Neural progenitor cell (in vitro differentiated cells): Measurements from ENCODE around the gene SLC22A31.

GRCh38 chr16:88808139-88808412 is 3.7 kb downstream of the APRT start:
- RAMPAGE, long total RNA, result no peak

DNA sequence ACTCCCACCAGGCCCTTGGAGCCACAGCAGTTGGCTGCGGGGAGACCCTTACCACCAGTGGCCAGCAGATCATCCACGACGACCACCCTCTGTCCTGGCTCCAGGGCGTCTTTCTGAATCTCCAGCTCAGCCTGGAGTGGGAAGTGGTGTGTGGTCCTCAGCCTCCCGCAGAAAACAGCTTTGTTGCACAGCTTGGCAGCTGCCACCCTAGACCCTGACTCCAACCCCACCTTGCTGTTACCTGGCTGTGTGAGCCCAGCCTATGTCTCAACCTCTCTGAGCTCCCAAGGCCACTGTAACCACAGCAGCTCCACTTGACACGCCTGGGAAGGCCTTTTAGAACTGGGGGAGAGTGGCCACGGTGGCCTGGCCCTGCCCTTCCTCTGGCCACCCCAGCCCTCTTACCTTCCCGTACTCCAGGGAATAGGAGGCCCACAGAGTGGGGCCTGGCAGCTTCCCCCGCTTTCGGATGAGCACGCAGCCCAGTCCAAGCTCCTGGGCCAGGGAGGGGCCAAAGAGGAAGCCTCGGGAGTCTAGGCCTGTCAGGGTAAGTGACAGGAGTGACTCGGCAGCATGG is 1.6 kb downstream of the APRT start:
- RAMPAGE, long total RNA, result no peak

GRCh38 chr16:88854482-88855102 is 2.2 kb downstream of the GALNS start:
- RAMPAGE, long total RNA, result no peak

DNA sequence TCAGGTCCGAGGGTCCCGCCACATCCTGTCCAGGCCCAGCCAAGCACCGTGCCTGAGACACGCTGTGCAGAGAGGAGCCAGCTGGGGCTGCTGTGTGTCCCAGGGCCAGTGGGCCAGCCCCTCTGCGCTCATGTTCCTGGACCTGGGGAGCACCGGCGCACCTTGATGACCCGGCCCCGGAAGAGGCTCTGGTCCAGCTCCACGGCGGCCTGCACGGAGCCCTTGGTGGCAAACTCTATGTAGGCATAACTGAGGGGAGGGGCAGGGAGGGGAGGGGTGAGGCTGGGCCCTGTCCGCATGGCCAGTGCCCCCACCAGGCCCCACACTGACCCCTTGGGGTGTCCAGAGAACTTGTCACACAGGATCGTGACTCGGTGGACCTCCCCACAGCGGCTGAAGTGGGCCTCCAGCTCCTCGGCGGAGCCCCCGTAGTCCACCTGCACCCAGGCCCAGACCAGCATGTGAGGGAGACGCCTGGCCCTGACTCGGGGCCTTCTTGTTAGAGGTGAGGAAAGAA is 1.7 kb downstream of the PABPN1L start:
- RAMPAGE, long total RNA, result no peak

GRCh38 chr16:88869326-88870187 is 3.1 kb upstream of the PABPN1L start:
- RAMPAGE, long total RNA, result no peak

DNA sequence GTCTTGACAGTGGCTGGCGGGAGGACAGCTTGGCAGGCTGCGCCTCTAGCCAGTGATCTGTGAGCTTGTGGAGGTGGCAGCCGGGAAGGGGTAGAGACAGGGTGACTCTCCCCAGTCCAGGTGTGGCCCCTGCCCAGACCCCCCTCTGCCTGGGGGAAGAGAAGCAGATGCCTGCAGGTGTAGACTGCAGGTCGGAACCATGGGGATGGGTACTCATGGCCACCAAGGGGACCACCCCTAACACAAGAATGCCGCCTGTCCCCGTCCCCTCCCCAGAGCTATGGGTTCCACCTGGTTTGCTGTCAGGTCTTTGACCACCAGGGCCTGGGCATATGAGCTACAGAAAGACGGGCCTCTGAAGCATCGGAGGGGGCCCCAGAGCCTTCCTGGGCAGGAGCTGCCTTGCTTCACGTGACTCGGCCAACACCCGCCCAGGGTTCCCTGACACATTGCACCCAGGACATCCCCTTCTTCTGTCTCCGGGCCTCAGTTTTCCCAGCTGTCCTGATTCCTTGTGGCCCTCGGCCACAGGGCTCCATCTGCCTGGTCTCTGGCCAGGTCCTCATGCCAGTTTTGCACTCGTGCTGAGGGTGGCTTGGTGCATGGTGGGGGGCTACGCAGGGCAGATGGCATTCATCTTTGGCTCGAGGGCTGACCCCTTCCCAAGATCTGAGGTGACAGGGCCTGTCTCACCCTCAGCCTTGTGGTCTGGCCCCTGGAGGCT is 7.0 kb upstream of the PABPN1L start:
- RAMPAGE, long total RNA, result no peak

DNA sequence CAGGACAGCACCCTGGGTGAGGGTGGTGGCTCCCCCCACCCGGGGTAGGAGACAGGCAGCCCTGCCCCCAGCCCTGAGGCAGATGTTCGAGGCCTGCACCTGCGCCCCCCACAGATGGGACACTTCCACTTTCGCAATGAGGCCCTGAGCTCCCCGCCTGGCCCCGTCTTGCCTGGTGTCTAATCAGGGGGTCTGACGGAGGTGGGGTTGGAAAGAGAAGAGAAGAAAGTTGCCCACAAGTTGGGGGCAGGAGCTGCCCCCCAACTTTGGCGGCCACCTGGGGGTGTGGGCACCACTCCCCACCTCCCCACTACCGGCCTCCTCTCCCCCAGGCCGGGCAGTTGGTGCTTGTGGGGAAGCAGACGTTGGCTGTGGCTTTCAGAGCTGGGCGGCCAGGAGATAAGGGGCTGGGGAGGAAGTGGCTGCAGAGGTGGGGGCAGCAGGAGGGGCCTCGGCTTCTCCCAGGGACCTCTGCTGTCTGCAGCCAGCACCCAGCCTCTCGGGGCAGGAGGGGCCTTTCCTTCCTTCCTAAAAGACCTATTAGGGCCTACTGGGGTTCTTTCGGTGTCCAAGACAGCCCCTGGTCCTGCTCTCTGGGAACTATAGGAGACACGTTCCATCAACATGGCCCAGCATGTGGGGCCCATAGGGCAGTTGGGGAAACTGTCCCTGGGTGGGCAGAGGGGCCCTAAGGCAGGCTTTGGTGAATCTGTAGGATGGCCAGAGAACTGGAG is 1.9 kb upstream of the CBFA2T3 start:
- RAMPAGE, long total RNA, result no peak

DNA sequence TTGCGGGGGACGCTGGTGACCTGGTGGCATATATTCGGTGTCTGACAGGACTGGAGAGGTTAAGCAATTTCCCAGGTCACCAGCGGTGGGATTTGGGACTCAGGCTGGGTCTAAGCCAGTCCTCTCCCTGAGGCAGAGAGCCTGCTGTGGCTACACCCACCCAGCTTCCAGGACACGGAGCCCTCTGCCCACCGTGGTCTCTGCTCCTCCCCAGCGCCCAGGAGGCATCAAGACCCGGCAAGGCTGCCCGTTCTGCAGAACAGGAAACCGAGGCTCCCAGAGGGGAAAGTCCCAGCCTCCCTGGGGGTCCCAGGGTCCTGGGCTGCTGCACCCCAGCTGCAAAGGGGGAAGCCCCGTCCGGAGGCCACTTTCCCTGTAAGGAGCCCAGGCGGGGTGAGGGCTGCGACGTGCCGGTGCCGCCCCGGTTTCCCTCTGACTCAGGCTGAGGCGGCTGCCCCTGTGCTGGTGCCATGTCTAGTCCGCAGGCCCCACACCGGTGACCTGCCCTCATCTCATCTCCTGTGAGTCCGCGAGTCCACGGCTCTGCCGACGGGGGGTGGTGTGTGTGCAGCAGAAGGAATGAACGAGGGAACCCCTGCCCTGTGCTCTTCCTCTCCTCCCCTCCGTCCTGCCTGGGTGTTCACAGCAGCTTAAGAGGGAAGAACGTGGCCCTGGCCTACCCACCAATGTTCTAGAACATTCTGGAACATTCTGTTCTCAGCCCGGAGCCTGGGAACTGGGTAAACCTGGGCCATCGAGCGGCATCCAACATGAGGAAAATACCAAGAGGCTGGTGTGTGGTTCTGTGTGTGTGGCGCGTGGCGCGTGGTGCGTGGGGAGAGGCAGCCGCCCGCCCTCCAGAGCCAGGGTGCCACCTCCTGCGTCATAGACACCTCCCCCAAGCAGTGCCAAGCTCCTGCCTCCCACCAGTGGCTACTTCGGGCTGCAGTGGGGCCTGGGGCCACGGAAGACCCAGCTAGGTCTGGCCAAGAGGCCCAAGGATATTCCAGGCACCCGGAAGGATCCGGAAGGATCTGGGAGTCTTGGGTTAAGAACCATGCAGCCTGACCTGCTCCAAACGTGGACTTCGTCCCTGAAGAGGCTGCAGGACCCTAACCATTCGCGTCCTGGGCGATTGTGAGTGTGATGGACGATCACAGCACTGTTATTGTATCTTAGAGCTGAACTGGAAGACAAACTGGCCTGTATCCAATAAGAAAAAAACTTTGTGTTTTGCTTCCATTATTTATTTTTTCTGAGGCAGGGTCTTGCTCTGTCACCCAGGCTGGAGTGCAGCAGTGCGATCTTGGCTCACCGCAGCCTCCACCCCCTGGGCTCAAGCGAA is 7.1 kb upstream of the CBFA2T3 start:
- RAMPAGE, long total RNA, result no peak

DNA sequence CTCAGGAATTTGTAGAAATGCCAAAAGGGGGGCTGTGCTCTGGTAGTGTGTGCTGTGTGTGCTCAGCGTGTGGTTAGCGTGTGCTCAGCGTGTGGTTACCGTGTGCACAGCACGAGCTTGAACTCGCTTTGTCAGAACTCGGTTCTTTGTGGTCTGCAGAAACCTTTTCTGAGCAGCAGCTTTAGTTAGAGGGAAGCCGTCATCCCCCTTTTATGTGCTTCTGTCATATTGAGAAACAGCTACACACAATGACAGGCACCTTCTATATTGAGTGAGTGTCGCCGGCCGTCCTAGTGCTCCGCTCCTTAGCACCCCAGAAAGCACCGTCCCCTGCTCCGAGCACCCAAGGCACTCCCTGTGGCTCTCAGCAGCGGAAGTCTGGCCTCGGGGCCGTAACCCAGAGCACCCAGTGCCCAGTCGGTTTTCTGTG is 3.5 kb downstream of the ACSF3 start:
- RAMPAGE, long total RNA, result no peak

- RAMPAGE, long total RNA, result no peak
Measured at GRCh38 chr16:89118307-89118967, 24.8 kb downstream of the ACSF3 start.

GRCh38 chr16:89199814-89200587 is at the start of gene SLC22A31:
Gene SLC22A31, minus strand, starts transcription at chr16:89200537.
- RAMPAGE, long total RNA, result no peak

GRCh38 chr16:89284261-89285075 is 67.0 kb downstream of the ZNF778 start:
- RAMPAGE, long total RNA, result no peak

GRCh38 chr16:89299213-89299967 is 81.9 kb downstream of the ZNF778 start:
- RAMPAGE, long total RNA, result no peak

- RAMPAGE, long total RNA, result no peak
Measured at GRCh38 chr16:89322064-89322682, 104.7 kb downstream of the ZNF778 start.

DNA sequence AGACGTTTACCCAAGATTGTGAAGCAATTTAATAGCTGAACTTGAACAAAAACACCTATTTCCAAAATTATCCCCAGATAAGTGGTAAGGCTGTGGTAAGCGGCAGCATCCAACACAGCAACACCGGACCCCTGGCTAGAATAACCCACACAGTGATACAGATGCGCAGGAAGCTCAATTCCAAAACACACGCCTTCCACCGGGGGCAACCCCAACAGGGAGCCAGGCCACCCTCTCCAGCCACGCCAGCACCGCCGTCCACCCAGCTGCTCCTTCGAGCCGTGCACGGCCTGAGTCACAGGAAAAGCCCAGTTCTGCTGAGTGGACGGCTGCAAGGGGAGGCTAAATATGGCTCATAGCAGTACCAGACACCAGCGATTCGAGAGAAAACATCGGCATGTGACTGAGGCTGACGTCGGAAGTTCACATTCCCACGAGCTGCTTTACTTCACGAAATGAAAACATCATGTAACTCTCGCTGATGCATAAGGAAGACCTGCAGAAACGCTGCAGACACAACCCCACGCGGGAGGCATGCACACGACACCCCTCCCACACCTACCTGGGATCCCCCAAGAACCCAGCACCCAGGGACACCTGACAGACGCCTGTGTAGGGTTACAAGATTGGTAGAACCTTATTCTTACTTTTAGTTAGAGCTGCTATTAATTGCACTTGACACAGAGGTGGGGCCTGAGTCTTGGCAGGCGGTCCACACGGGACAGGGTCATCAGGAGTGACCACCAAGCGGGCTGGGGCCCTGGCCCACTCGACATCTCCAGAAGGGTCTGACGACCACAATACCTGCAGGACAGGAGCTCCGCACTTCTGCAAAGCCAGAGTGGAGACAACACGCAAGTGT is 116.9 kb downstream of the ANKRD11 start:
- RAMPAGE, long total RNA, result no peak

GRCh38 chr16:89407198-89408441 is 82.7 kb downstream of the ANKRD11 start:
- RAMPAGE, long total RNA, result no peak

DNA sequence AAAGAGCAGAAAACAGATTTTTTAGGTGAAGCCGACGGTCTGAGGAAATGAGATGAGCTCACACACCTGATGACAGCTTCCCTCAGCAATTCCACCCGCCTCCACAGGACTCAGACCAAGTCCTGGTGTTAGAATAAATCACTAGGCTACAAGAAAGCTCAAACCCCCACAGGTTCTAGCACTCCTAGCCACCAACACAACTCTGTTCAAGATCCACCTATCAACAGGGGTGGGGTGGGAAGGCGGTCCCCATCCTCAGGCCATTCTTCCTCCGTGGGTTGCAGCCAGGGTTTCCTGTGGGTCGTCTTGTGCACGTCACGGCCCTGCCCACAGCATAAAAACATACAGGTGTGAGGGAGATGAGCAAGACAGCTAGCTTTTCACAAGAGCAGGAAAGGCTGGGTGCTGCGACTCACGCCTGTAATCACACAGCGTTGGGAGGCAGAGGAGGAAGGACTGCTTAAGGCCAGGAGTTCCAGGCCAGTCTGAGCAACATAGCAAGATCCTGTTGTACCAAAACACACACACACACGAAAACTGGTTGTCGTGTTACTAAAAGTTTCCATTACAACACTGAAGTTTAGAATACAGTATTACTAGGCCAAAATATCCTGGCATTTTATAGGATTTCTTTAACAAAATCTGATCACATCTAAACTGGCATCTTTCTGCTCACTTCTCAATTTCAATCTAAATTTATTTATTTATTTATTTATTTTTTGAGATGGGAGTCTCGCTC is 81.1 kb downstream of the ANKRD11 start:
- RAMPAGE, long total RNA, result no peak

DNA sequence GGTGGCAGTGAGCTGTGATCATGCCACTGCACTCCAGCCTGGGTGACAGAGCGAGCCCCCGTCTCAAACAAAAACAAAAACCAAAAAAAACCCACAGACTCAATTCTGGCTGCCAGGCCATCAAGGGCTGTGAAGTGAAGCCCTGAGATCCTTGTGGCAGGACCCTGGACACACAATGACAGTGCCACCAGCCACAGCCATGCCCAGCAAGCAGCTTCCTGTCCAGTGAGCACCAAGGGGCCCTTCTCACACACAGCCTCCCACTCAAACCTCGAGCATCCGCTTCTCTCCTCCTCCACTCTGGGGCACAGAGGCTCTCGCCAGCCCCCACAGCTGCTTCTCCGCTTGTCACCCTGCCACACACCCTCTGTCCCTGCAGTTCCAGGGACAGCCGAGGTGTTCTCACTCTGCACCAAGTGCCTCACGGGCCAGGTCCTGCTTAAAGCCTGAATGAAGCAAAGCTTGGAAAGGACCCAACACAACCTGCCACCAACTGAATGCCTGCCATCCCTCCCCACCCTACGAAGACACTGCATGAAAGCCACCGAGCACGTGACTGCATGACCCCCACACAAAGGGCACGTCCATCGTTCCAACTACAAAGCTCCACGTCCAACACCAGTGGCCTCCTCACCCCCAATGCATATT is 43.7 kb downstream of the ANKRD11 start:
- RAMPAGE, long total RNA, result no peak

DNA sequence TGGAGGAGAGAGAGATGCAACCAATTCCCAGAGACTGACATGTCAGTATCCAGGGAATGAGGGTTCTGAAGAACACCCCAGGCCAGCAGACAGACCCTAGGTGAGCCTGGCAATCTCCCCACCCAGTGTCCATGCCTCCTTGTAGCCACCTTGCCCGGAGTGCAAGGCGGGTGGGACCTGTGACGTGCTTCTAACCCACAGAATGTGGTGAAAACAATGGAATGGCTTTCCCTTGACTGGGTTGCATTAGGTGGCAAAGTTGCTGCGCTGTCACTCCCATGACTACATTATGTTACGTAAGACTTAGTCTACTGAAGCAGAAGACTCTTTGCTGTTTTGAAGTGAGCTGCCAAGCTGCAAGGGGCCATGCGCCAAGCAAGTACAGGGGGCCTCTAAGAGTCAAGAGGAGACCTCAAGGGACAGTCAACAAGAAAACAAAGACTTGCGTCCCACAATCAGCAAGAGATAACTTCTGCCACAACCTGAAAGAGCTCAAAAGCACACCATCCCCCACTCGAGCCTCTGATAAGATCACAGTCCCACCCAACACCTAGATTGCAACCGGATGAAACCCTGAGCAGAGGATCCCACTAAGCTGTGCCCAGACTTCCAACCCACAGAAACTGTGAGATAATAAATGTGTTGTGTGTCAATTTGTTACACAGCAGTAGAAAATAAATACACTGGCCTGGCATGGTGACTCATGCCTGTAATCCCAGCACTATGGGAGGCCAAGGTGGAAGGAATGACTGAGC is 16.5 kb downstream of the ANKRD11 start:
- RAMPAGE, long total RNA, result no peak

DNA sequence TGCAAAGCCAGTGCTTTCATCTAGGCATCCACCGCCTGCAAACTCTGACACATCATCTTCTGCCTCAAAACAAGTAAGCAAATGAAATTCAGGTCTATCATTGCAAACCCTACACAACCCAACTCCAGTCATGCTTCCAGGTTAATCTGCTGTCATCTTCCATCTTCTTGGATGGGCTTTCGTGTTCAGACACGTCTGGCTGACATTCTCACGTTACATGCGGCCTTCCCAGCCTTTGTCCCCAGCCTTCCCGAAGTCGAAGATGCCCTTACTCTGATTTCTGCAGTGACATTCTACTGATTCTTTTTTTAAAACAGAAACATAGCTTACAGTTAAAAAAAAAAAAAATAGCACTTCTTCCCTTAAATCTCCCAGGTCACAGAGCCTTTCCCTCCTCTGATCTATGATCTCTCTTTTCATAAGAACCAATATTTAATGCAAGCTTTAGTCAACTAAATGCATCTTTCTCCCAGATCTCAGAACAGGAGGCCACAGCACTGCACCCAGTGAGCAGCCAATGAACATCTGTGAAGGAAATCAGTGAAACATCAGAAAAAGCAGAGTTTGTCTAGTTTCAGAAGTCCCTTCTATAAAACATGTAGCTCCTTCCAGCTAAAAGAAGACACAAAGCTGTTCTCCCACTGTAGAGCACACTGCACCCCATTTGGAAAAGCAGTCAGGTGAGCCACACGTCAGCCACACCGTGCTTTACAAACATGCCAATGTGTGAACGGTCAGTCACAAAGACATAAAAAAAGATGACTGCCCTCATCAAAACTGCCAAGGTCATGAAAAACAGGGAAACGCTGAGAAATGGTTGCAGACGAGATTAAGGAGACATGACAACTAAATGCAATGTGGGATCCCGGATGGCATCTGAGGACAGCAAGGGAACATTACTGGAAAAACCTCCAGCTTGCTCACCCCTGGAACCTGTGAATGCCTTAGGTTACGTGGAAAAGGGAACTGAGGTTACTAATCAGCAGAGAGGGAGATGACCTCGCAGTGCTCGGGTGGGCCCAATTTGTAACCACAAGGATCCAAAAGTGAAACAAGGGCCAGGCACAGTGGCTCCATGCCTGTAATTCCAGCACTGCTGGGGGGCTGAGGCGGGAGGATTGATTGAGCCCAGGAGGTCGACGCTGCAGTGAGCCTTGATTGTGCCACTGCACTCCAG is 8.4 kb downstream of the ANKRD11 start:
- RAMPAGE, long total RNA, result no peak